ENCODE measurements around a stretch of chr7.

DNA sequence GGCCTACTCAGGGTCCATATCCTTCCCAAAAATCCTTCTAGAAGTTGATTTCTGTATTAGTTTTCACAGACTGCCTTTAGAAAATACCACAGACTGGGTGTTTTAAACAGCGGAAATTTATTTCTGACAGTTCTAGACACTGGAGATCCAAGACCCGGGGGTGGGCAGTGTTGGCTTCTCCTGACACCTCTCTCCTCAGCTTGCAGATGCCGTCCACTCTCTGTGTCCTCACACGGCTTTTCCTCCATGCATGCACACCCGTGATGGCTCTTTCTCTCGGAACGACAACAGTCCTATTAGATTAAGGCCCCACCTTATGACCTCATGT lies 143.0 kb upstream of the VWC2 start:
- PRO-cap: no peak

GRCh38 chr7:49774496-49774971 lies 1.1 kb downstream of the VWC2 start:
- PRO-cap: unidirectional peak, minus-strand start at chr7:49774608

DNA sequence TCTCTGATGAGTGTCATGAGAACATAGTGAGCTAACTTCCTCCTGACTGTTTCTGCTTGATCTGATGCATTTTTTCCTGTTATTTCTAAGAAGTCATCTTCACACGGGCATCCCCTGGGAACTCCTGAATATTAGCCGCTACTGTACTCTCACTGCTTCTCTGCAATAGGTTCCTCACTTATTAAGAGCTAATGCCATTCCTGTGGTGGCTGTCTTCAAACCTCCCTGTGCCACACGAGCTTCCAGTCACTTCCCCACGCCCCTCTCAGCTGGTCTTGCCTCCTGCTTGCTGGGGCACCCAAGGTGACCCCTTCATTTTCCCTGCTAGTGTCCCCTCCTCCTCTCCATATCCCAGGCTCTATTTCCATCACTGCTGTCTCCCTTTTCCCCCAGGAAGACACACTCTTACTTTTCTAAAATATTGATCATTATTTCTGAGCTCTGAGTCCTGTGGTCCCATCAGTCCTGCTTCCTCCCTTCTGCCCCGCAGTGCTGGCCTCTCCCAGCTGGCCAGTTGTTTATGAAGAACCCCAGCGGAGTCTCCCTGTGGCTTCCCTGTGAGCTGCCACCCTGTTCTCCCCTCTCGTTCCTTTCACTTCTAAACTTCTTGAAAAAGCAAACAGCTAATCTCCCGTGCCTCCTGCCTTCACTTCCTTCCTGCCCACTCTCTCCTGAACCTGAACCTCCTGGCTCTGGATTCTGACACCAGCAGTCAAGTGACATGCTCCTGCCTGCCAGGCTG lies 60.8 kb downstream of the SPATA48 start:
- PRO-cap: no peak

GRCh38 chr7:50311958-50312620 lies 7.6 kb downstream of the IKZF1 start:
- PRO-cap: unidirectional peak, minus-strand start at chr7:50312109; bidirectional peak, plus-strand start at chr7:50312308, minus-strand start at chr7:50312109

DNA sequence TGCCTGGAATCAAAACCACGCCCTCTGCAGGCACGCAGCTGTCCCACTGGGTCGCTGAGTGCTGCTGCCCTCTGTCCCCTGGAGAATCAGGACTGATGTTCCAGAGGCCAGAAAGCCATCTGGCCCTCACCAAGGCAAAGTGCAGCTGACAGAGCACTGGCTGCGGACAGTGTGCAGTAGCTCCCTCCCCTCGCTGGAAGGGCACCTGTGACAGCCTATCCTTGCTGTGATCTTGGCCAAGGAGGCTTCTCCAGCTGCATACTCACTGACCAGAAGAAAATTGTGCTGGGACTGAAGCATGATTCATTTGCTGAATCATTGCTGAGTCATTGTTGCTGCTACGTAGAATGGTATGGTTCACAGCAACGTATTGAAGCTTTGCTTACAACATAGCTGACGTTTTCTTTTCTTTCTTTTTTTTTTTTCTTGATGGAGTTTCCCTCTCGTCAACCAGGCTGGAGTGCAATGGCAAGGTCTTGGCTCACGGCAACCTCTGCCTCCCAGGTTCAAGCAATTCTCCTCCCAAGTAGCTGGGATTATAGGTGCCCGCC lies 30.4 kb downstream of the DDC start:
- PRO-cap: no peak

DNA sequence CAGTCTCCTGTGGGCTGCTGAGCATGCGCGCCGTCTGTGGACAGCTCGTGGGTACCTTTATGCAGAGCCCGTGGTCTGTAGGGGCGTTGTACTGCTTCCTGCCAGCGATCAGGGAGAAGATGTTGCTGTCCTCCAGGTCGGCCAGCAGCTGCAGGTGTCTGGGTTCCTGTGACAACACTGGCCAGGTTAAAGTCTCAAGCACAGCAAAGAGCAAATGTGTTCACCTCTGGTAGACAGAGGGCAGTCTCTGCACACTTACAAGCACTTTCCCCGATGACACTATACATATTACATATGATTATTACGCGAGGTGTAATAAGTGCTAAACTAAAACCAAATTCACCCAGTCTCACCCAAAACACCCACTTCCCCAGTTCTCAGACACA lies 49.5 kb upstream of the DDC start:
- PRO-cap: no peak

- PRO-cap: no peak
These were observed 80.3 kb upstream of the DDC start for GRCh38 chr7:50645387-50645928.

GRCh38 chr7:50657209-50658279 lies 92.3 kb upstream of the DDC start:
- PRO-cap: no peak

DNA sequence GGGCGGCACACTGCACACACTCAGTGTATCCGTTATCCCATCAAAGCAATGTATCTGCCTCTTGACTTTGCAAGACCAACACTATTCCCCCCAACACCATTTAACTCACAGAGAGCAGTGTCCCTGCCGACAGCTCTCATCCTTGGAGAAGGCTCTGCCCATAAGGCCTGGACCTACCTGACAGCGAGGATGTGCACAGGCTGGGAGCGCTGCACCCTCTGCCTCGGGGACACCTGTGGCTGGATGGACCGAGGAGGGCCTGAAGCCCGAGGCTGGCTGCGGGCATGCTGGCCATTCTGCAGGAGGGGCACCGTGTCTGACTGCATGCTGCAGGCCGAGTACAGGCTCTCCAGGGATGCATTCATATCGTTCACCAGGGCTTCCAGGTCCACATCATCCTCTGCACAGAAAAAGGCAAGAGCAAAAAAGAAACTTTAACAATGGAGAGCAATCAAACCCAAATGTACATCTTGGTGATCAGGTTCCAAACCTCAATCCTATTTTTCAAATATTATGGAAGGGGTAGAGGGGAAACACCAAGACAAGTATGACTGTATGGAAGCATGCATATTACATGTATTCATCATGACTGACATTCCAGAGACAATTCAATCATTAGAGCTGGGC lies 108.3 kb downstream of the GRB10 start:
- PRO-cap: no peak

- PRO-cap: no peak
These were observed 98.7 kb downstream of the GRB10 start for GRCh38 chr7:50683951-50684410.

DNA sequence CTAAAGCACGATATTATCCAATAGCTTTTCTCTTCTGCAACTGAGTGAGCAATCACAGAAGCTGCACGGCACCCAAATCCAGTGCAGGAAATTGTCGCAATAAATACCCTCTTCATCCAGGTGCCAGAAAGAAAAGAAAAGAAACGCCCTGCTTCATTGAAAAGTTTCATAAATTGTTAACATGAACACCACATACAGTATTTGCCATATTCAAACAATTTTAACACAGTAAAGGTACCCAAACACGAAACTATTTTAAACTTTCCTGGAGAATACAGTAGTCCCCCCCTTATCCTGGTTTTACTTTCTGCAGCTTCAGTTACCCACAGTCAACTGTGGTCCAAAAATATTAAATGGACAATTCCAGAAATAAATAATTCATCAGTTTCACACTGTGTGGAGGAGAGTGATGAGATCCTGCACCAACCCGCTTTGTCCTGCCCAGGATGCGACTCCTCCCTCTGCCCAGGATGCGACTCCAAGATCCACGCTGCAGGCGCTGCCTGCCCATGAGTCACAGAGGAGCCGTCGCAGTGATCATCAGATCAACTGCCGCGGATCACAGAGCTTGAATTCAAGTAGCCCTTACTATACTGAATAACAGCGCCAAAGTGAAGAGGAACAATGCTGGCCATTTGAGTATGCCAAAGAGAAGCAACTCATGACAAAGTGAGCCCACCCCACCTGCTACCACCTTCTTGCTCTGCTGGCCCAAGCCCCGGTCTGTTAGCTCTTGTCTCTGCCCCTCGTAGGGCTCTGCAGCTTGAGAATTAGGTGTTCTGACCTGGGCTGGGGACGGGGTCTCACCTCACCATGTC lies 61.6 kb downstream of the GRB10 start:
- PRO-cap: no peak

- PRO-cap: no peak
These were observed 260.7 kb upstream of the GRB10 start for GRCh38 chr7:51043230-51043981.

DNA sequence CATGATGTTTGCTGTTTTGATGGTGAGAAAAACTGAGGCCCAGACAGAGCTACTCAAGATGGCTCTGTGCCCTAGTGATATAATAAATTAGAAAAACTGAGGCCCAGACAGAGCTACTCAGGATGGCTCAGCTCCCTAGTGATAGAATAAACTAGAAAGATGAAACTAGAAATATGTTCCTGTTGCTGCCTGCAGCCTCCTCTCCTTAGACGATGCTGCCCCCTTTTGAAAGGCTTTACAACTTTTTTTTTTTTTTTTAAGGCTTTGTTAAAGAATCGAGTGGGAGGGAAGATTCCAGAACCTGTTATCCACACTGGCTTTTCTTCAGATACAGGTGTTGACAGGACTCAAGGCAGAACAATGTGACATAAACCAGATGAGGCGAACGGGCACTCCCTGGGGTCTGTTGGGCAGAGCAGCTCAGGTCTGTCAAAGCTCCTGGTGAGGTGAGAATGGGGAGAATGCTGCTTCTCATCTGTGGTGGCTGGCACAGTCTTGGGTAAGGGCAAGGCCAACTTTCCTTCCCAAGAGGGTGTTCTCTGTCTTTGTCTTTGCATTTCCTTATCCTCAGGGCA lies 175.1 kb downstream of the COBL start:
- PRO-cap: no peak

DNA sequence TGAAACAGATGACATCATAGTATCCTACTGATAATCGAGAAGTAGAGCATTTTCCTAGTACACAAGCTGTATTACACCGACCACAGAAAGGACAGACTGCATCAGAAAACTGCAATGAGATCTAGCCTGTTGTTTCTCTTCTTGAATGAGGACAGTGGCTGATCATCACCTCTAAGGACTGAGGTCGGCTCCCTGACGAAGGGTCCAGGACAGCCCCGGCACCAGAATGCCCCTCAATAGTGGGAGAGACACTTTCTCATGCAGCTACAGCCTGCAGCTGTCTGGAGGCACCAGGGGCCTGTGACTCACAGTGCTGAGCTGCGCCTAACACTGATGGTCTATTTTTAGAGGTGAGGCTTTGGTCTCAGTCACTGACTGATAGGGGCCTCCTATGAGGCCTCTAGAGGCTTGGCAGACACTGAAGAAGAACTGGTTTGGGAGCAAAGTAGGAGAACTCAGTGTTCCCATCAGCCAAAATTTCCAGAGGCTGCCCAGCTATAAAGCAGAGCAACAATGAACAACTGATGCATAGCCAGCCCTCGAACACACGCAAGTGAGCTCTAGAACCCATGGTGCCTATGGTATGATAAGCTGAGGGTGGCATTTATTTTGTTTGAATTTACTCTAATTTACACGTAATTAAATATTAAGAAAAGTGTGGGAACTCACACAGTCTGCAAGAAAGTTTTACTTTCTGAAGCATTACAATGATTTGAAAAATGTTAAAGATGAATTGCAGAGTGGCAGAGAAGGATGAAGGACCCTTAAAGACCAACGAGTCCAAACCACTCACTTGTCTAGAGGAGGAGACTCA lies 130.0 kb downstream of the COBL start:
- PRO-cap: no peak

- PRO-cap: no peak
These were observed 12.0 kb upstream of the COBL start for GRCh38 chr7:51328491-51329077.

DNA sequence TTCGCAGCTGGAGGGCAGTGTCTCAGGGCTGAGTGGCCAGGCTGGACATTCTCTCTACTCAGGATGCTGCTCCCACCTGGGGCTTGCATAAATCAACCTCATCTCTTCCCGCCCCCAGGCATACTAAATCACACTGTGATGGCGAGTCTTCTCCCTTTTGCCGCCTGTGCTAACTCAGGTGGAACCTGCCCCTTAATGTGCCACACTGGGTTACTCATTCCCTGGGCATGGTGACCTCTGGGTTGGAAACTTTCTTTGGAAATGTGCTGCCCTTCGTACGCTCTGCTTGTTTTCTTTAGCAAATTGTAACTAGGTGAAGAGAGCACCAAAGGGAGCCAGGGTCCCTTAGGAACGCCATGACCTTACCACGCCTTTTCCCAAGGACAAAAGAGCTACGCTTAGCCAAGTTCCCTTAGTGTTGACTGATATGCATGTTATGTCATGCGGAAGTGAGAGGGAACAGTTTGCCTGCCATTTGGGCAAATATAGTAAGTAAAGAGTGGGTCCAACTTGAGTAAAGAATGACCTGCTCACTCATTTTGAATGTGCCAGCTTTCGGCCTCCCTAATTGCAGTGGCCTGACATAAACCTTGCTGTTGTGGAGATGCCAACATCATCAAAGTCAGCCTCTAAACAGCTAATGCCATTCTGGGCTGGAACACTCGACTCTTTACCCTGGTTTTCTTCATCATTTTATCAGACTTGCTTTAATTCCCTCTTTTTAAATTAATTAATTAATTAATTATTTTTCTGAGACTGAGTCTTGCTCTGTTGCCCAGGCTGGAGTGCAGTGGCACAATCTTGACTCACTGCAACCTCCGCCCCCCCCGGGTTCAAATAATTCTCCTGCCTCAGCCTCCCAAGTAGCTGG lies 40.6 kb upstream of the COBL start:
- PRO-cap: no peak

GRCh38 chr7:52018097-52018694 lies 701.6 kb upstream of the COBL start:
- PRO-cap: no peak

GRCh38 chr7:53004828-53005109 lies 30.7 kb upstream of the POM121L12 start:
- PRO-cap: no peak

- PRO-cap: no peak
These were observed 557.3 kb upstream of the VSTM2A start for GRCh38 chr7:53984839-53985256.

DNA sequence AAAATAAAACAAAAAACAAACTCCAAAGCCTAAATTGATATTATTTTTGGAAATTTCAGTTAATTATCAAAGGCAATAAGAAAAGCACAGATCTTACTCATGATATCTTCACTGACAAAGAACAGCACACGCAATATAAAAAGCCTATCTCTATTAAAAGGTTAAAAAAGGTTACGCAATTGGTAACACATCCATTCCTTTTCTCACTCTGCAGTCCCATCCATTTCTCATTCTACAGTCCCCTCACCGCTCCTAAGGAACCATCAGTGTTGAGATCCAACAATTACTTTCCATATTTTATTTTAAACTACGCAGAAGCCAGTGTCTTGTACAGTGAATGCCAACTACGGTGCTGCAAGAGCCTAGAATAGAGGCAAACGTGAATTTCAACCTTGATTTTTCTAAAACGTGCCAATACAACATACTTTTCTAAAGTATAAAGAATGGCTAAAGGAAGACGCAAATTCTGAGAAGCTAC lies 1.2 kb downstream of the SEC61G start:
- PRO-cap: no peak